H9 (cell line): ENCODE data around the genes GALNT1 and TPGS2.

- PRO-cap = no peak
These were observed 15.2 kb upstream of the INO80C start for GRCh38 chr18:35512858-35513496.

GRCh38 chr18:35581659-35582500 lies at the start of gene GALNT1:
Gene GALNT1, plus strand, starts transcription at chr18:35581740.
- PRO-cap = bidirectional peak, plus-strand start at chr18:35581754, minus-strand start at chr18:35581611; bidirectional peak, plus-strand start at chr18:35581909, minus-strand start at chr18:35581965; unidirectional peak, minus-strand start at chr18:35582221

DNA sequence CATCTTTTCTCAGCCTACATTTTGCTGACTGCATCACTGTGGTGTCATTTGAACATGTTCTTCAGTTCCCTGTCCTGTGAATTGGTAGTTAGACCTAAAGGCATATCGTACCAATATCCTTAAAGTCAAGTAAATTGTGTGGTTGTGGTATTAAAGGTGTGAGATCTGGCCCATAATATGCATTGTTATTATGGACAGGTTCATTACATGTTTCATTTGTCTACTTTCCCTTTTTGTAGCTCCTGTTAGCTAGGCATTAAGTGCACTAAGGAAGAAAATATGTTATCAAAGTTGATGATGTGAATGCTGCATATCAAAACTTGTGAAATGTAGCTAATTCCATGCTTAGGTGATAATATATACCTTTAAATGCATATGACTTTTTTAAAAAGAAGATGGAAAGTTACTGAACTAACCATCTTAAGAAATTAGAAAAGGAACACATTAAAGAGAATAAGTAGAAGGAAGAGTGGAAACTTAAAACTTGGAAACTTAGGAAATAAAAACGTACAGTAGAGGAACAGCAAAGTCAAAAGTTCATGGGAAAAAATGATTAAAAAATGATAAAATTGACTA lies 86.3 kb downstream of the GALNT1 start:
- PRO-cap = no peak

DNA sequence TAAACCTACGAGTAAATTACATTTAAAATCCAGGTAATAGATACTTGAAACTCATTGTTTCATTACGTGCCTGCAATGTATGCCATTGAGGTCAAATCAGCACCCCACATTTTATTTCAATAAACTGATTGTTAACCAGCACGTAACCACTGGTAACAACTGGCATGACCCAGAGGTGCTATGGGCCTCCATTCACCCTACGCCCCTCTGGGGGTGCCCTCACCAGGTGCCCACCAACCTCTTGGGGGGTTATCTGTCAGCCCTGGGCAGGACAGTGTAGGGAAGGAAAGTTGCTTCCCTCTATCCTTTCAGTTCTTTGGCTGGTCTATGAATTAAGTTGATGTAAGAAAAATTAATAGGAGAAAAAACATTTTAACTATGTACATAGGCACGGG lies 190.0 kb downstream of the GALNT1 start:
- PRO-cap = no peak

DNA sequence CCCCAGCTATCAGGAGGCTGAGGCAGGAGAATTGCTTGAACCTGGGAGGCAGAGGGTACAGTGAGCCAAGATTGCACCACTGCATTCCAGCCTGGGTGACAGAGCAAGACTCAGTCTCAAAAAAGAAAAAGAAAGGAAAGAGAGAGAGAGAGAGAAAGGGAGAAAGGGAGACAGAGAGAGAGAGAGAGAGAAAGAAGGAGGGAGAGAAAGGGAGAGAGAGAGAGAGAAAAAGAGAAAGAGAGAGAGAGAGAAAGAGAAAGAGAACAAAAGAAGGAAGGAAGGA lies 141.9 kb upstream of the C18orf21 start:
- PRO-cap = no peak

DNA sequence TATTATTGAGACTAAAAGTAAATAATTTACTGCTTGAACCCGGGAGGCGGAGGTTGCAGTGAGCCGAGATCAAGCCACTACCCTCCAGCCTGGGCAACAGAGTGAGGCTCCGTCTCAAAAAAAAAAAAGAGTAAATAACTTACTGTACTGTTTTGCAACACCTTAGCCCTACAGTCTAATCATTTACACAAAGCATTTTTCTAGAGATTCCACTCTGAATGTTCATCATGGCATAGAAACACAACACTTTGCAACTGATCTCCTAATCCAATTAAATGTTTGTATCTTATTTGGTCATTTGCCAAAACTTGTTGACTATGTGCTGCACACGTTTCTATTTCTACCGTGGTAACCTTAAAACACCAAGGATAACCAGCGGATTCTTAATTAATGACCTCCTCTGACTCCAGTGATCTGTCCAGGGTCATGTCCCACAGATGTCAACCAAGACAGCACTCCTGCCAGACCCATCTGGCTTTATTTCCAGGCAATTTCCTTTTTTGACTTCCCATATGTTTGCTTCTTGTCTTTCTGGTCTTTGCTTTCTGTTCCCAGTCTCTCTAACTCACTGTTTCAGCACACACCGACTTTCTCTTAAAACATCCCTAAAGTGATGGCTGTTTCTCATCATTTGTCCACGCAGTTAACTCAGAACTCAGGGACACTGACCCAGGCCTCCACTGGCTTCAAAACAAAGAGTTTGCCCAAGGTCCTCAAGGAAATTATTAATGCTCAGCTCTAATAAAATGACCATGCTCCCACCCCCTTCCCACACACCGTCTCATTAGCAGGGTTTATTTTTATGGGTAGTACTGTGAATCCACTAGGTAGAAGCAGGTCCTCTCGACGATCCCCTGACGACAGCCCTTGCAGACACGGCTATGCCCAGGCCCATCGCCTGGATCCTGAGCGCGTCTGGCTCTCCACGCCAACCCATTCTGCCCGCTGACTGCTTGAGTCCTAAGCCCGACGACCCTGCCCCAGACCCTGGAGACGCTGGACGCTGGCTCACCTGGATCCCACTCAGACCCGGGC lies 23.0 kb upstream of the C18orf21 start:
- PRO-cap = bidirectional peak, plus-strand start at position 936 of the sequence, minus-strand start at position 907 of the sequence

- PRO-cap = no peak
These were observed 44.9 kb downstream of the RPRD1A start for GRCh38 chr18:36021993-36023391.

GRCh38 chr18:36140635-36141405 lies 11.1 kb downstream of the ELP2 start:
- PRO-cap = no peak

DNA sequence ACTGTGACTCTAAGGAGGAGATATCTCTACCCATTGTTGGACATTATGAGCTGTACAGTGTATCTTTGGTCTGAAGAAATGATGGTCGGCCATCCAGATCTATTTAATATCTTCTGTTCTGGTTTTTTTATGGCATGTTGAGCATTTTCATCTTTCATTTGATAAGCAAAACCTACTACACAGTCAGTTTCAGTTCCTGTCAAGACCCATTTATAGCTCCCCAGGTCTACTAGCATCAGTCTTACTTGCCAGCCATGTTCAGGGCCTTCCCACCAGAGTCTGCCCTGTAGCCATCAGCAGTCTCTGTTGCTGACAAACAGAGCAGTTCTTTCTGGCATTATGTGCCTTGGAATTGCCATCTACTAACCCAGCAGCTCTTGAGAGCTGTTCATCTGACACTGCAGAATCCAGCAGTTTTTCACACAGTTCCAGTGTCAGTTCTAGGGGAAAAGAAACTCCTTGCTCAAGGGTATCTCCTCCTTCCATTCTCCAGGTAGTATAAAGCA lies 20.2 kb downstream of the ELP2 start:
- PRO-cap = no peak

DNA sequence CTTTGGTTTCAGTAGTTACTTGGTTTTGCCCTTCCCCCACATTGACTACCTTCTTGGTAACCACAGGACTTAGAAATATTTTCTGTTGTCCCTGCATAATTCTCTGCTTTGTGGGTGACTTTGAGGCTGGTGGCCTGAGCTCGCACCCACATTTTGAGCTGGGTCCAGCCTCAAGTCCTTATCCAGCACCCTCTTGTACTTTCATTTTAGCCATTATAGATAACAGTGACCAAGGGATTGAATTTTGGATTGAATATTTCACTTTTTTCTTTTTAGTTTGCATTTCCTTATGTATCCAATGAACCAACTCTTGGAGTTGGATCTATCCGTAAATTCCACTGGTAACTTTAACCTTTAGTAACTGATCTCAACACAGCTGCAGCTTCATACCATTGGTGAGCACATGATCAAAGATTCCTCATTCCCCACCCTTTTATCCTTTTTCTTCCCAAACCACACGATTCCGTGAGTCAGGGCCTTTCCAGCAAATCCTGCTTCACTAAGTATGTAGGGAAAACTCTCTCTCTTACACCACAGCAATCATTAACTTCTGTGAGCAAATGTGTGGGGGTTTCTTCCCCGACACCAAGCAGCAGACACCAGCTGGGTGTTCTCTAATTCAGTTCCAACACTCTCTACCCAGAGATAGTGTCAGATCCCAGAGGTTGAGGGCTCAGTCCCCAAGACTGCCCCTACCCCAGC lies 23.4 kb downstream of the ELP2 start:
- PRO-cap = no peak

DNA sequence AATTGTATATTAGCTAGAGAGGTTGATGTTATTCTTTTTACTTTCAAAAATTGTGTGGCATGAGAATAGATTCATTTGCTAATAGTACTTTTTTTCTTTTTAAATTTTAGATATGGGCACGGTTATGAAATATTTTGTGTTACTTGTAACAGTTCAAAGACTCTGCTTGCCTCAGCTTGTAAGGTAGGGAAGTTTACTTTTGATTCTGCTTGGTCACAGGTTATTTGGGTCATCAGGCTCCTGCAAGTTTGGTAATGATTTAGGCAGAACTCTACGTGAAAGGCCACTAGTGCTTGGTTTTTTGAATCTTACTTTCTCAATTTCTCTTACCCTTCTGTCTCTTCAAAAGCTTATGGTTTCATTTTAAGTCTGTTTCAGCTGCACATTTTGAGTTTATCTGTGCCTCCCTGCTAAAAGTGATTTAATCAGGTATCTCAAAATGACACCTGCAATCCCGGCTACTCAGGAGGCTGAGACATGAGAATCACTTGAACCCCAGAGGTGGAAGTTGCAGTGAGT lies 26.4 kb upstream of the MOCOS start:
- PRO-cap = no peak

DNA sequence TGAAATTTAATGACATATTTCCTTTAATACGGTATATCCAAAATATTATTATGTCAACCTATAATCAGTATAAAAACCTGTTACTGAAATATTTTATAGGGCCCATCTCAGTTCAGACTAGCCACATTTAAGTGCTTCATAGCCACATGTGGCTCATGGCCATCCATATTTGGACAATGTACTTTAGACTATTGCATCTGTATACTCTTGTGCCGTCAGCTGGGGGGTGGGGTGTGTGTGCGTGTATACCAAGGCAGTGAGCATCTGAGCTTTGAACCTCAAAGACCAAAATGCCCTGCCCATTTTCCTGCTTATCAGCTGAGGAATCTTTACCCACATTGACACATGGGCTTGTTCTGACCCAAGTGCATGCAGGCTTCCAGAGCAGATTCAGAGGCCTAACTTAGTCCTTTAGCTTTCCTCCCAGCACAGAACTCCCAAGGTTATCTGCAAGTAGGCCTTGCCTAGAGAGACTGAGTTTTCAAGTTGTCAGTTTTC lies 11.2 kb upstream of the MOCOS start:
- PRO-cap = no peak

- PRO-cap = bidirectional peak, plus-strand start at chr18:36298241, minus-strand start at chr18:36298272; unidirectional peak, minus-strand start at chr18:36298571; unidirectional peak, minus-strand start at chr18:36298633
These were observed 795 bp downstream of the FHOD3 start for GRCh38 chr18:36298117-36298899.

DNA sequence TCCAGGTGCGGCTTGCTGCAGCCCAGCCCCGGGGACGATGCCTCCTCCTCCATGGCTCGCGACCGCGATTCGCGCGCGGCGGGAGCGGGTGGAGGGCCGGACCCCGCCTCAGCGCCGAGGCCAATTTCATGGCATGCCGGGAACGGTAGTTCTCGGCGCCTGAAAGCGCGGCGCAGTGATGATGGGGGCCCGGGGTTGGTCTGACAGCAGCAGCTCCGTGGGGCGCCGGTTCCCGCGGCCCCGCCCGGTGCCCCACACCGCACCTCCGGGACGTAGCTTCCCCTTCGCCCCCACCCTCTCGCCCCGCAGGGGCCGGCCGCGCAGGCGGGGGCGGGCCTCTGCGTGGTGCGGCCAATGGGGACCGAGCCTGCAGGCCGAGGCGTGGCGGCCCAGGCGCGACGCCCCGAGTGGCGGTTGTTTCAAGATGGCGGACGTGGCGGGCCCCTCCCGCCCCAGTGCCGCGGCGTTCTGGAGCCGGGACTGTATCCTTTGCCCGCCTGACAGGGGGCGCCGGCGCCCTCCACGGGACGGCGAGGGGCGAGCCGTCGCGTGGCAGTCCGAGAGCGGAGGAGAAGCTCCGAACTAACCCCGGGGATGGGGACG lies at the start of gene TPGS2:
TSS of gene TPGS2 (minus strand) at position 288 of the 603 bp plus-strand sequence.
- PRO-cap = bidirectional peak, plus-strand start at position 417 of the sequence, minus-strand start at position 409 of the sequence

DNA sequence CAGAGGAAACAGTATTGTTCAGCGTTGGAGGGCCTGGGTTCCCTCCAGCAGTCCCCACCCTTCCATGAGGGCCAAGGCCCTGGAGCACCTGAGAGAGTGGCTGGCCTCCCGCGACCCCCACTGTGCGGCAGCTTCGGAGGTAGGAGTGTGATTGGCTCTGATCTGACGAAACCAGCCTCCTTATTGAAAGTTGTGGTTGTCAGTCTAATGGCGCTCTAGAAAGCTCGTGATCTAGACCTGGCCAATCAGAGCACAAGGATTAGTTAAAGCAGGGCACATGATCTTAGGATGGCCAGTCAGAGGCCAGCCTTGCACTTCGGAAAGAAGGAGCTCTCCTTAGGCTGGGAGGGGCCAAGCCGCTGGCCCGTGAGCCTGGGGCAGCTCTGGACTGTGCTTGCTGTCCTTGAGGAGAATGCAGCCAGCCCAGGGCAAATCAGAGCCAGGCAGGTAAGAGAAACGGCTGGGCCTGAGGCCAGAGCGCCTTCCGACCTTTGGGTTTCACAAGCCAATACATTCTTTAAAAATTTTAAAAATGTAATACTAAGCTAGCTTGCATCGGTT lies 104.6 kb upstream of the CELF4 start:
- PRO-cap = no peak

DNA sequence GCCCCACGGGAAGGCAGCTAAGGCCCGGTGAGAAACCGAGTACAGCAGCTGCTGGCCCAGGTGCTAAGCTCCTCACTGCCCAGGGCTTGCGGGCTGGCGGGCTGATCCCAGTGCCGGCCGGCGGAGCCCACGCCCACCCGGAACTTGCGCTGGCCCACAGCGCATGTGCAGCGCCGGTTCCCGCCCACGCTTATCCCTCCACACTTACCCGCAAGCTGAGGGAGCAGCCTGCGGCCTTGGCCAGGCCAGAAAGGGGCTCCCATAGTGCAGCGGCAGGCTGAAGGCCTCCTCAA lies 1152.9 kb upstream of the CELF4 start:
- PRO-cap = no peak

GRCh38 chr18:42525761-42526398 lies 570.8 kb downstream of the PIK3C3 start:
- PRO-cap = no peak

GRCh38 chr18:44682276-44682709 lies 1.6 kb downstream of the SETBP1 start:
- PRO-cap = no peak

DNA sequence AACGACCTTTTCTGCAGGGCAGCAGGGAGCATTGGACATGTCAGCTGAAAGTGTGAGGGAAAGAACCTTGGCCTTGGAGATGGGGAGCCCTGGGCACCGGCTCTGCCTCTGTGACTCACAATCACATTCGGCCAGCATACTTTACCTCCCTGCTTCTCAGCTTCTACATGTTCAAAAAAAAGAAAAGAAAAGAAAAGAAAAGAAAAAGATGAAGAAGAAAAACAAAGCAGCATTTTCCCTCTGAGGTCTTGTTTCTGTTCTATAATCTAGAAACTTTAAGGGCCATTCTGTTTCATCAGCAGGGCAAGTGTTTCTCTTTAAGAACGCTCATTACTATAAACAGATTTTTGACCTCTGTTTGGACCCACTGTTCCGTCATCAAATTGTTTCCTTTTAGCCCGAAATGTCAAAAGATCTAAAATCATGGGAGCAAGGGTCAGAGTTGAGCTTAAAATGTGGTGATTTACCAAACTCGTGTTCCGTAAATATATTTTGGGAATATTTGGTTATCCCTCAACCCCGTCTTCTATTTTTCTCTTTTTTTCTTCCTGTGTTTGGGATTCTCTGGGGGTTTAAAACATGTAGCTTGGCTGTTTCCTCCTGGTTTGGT lies 28.0 kb downstream of the SETBP1 start:
- PRO-cap = no peak

DNA sequence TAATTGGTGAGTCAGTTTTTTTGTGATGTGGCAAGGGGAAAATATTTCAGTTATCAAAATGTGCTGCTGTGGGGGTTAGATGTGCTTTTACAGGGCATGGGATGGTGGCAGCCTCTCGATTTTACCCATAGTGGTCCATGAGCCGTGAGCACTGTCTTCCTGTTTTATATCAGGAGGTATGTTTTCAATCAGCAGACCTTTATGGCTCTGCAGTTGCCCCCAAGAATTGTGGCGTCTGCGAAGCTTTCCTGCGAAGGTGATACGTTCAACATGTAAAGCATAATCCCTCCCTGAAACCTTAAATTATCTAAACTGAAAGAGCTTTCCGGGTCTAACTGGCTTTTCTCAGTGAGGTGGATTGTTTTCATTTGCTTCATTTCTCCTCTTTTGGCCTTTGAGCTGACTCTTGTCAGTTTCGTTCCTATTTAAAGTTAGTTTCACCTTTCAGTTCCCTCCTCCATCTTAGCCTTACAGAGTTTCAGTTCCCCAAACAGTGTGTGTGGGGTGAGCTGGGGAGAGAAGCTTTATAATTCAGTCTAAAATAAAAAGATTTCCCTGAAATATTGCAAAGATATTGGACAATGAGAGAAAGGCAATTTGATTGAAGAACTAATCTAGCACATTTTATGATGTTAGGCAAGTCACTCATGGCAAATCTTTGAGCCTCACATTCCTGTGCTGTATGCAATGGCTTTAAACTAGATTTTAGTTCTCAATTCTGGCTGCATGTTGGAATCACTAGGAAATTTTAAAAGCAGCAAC lies 78.6 kb downstream of the SETBP1 start:
- PRO-cap = no peak